ENCODE results near the gene EBLN2.

GRCh38 chr3:71230165-71230661 lies 353.3 kb downstream of the FOXP1 start:
- RRBS, 2 experiments = no CpG with 5 or more reads among the region's 6 CpGs

GRCh38 chr3:71244974-71245410 lies 338.5 kb downstream of the FOXP1 start:
- RRBS, 2 experiments = 6 to 15% methylated on average over 2 to 3 of the region's 8 CpGs

- RRBS, 2 experiments = no CpG with 5 or more reads among the region's 3 CpGs
Measured at GRCh38 chr3:71249096-71249634, 334.4 kb downstream of the FOXP1 start.

GRCh38 chr3:71254079-71254786 lies 329.3 kb downstream of the FOXP1 start:
- RRBS, 2 experiments = no CpG with 5 or more reads among the region's 4 CpGs

DNA sequence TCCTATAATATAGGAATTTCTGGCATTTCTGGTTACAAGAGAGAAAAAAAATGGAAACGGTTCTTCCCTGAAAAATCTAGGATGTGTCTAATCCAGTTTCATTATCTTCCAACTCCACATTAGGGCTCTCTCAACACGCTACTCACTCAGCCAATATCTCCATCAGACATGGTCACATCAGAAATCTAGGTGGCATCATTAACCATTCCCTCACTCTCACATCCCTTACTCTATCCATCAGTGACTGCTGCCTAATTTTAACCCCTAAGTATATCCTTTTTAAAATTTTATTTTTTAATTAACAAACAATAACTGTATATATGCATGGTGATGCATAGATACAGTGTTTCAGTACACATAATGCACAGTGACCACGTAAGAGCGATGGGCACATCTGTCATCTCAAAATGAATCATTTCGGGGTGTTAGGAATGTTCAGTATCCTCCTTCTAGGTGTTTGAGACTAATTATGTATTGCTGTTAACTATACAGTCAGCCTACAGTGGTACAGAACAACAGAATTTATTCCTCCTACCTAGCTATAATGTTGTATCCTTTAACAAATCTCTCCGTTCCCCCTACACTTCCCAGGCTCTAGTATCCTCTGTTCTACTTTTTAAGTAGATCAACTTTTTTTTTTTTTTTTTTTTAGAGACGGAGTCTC lies 307.1 kb downstream of the FOXP1 start:
- RRBS, 2 experiments = no CpG with 5 or more reads among the region's 7 CpGs

DNA sequence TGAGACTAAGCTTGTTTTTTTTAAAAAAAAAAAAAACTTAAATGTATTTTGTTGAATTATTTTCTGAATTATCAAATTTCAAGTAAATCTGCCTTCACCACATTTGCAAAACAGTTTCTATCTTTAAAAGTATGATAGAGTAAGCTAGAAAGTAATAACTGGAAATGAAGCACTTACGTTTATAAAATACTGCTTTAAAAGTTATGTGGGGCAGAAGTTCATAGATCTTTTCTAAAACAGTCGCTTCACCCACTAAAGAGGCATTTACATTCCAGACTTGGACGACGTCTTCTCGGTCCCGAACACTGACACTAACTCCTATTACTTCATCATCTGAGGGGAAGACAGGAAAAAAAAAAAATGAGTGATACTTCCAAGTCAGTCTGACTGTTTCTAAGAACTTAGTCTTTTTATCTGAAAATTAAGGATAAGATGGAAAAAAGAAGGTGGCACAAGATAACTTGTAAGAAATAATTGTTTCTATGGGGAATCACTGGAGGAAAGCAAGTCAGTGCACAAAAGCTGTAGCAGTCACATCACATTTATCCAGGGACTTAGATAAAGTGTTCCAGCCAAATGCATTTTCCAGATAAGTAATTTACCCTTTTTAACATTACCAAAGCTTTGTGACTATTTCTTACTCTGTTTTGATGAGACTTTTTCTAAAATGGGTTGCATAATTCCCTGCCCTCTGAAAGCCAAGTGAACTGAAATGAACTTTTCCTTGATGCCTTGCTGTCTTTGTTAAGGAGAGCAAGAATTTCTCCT lies 35.2 kb downstream of the EIF4E3 start:
- RRBS, 2 experiments = no CpG with 5 or more reads among the region's 6 CpGs

- RRBS, 2 experiments = no CpG with 5 or more reads among the region's 8 CpGs
Measured at GRCh38 chr3:72144777-72145245, 359.9 kb upstream of the PROK2 start.

DNA sequence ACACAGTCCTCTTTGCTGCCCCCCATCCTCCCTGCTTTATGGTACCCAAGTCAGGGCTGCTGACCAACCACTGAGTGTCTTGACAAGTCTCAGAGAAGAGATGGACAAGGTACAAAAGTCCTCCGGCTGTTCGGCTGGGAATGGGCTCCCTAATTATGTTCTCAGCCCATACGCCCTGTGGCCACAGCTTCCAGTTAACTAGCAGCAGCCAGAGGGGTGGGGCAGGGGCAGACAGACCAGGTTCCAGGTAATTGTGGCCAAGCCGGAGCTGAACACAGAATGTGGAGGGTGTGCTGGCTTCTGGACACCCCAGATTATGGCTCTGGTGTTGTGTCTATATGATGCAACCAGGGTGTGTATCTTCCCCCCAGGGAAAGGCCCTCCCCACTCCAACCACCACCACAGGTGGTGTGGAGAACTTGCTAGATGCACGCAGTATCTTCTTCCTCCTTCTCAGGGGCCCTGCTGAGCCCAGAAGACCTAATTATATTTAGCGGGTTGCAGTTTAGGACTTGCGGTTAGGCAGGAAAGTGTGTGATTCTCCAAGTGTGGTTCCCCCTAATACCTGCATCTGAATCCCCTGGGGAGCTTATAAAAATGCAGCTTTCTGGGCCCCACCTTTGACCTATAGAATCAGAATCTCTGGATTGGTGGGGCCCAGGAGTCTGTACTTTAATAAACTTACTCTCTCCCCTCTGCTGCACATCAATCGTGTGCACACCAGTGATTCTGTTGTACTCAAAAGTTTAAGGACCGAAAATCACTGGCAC lies 378.9 kb upstream of the PROK2 start:
- RRBS, 2 experiments = no CpG with 5 or more reads among the region's 9 CpGs

DNA sequence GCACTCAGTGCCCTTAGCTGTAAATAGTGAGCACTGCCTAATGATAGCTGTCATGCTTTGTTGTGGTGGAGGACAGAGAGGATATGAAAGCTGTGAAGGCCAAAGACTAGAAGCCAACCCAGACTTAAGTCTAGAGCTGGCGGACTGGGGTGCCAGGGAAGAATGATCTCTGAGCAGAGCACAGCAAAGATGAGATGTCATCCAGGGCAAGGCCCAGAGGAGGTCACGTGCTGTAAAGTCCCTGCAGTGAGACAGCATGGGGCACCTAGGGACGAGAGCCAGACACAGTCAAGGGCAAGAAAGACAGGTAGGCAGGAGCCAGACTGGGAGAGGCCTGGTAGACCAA lies 379.6 kb upstream of the PROK2 start:
- RRBS, 2 experiments = no CpG with 5 or more reads among the region's 3 CpGs

GRCh38 chr3:72487222-72487939 lies 360.9 kb downstream of the SHQ1 start:
- RRBS, 2 experiments = no CpG with 5 or more reads among the region's 12 CpGs

GRCh38 chr3:72821870-72822528 lies 26.2 kb downstream of the SHQ1 start:
- RRBS, 2 experiments = no CpG with 5 or more reads among the region's 6 CpGs

DNA sequence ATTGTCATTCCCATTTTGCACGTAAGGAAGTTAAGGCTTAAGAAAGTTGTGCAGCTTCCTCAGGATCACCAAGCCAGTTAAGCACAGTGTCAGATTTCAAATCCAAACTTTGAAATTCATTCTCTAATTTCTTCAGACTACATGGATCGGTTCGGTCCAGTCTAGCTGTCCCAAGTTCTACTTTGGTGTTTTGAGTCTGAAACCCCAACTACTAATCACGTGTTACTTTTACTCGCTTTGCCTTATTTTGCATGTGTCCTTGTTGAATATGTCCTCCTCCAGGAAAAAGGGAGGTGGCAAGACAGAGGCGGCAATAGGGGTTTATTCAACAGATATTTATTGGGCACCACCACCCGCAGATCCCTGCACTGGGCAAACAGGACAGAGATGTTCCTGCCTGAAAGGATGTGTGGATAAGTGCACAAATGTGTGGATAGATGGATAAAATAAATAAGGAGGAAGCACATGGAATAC lies 477 bp upstream of the GXYLT2 start:
- RRBS, 2 experiments = no CpG with 5 or more reads among the region's 7 CpGs

GRCh38 chr3:72957189-72957791 lies 39.3 kb upstream of the PPP4R2 start:
- RRBS, 2 experiments = no CpG with 5 or more reads among the region's 8 CpGs

DNA sequence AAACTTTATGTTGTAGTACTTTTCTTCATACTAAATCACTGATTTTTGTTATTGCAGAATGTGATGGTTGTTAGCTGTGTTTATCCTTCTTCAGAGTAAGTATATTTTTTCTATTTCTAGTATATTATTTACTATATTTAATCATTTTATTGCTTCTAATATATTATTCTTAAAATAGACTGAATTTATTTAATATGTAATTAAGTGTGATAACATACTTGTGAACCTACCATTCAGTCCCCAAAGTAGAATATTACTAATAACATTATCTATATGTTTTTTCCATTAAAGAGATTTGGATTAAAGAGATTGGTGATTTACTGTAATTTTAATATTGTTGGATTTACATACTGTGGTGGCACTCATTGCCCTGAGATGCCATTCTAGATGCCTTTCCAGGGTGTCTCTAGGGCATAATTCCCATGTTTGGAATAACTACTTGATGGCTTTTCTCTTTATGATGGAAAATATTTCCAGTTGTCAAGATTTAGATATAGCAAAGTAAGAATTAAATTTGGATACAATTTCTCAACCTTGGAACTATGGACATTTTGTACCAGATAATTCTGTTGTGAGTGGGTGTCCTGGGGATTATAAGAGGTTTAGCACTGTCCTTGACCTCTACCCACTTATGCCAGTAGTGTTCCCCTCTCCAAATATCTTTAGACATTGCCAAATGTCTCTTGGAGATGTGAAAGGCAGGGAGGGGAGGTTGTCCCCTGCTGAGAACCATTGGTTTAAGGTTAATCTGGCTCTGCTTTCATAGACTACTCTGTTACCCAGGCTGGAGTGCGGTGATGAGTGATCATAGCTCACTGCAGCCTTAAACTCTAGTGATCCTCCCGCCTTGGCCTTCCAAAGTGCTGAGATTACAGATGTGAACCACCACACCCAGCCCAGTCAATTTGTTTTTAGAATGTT lies at the start of gene EBLN2:
Gene EBLN2 (plus strand): TSS at position 694 of the 921 bp plus-strand sequence.
- RRBS, 2 experiments = no CpG with 5 or more reads among the region's 2 CpGs

GRCh38 chr3:73403890-73404676 lies 220.7 kb downstream of the PDZRN3 start:
- RRBS, 2 experiments = no CpG with 5 or more reads among the region's 13 CpGs

DNA sequence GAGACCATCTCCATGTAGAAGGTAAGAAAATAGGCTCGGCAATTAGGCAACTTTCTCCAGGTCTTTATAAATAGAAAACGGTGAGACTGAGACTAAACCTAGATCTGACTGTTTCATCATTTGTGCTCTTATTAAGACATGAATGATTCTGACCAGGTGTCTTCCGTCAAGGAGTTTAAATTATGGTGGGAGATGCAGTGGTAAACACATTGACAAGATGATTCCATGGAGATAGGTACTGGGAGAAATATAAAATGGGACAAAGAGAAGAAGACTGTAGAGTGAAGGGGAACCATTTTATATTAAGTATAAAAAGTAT lies 155.1 kb upstream of the PDZRN3 start:
- RRBS, 2 experiments = no CpG with 5 or more reads among the region's 3 CpGs

DNA sequence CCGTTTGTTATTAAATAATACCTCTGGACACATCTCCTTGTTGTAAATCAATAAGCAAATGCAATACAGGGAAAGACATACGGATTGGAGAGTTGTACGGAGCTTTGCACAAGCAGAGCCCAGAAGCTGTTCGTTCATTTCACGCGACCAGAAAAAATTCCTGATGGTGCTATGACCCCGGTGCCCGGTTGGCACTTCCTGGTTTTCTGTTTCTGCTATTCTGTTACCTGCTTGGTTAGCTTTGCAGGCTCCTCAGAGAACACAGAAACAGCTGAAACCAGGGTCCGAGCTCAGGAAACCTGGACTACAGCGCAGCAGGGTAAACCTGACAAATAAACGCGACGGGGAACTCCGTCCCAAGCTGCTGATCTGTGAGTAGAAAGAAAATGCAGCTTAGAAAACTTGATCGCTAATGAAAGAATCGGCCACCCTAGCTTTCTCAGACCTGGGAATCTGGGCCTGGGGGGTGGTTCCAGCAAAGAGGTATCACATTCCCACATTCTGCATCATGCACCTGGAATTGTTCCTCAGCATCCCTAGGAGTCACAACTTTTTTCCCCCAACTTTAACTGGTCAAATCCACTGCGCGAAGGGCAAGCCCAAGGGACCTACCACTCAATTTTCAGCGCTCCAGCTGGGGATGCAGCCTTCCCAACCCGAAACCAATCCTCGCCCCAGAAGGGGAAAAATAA lies 792 bp downstream of the CNTN3 start:
- RRBS, 2 experiments = no CpG with 5 or more reads among the region's 21 CpGs

GRCh38 chr3:75434168-75434706 lies 229.9 kb upstream of the FRG2C start:
- RRBS, 2 experiments = no CpG with 5 or more reads among the region's 13 CpGs

DNA sequence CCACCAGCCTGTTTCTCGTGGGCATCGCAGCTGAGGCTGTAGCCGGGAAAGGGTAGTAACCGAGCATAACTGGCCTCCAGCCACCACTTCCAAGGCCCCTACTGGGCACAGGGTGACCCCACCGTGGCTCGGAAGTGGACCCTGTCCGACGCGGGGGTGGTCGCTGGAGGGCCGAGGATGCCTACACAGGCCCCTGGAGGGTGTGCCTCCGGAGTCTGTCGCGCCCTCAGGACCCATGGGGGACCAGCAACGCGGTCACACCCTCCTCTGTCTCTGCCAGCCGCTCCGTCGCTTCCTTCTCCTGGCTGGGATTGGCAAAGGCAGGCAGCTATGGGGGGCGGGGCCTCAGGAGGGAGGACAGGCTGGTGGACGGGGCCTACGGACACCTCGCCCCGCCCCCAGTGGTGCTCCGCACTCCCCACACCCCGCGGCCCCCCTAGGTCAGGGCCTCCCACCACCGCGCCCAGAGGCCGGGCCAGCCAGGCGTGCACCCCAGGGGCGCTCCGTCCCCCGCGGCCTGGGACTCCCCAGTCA lies 45.6 kb upstream of the FRG2C start:
- RRBS, 2 experiments = no CpG with 5 or more reads among the region's 35 CpGs

DNA sequence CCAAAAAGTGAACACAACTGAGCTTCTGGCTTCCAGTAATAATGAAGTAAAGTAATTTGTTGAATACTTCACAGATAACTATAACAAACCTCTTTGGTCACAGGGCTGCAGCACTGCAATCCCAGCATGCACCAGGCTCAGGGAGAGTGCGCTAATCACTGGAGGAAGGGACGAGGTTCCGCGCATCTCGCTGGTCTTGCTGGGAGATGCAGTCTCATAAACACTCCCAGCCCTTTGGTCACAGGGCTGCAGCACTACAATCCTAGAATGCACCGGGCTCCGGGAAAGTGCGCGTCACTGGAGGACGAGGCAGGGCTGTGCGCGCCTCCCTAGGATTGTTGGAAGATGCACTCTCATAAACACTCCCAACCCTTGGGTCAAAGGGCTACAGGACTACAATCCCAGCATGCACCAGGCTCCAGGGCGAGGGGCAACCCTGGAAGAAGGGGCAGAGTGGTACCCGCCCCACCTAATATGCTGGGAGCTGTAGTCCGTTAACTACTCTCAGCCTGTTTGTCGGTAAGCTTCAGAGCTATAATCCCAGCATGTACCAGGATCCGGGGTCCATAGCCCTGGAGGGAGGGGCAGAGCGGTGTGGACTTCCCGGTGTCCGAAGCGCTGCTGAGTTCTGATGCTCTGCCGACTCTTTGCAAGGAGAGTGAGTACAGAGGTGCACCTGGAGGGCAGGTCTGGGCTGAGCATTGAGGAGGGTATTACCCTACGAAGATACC lies 23.0 kb upstream of the FRG2C start:
- RRBS, 2 experiments = no CpG with 5 or more reads among the region's 23 CpGs

Measured in LNCaP clone FGC (cell line).